HT1080 (cell line): ENCODE data around the genes AKR7A2 and CAPZB.

DNA sequence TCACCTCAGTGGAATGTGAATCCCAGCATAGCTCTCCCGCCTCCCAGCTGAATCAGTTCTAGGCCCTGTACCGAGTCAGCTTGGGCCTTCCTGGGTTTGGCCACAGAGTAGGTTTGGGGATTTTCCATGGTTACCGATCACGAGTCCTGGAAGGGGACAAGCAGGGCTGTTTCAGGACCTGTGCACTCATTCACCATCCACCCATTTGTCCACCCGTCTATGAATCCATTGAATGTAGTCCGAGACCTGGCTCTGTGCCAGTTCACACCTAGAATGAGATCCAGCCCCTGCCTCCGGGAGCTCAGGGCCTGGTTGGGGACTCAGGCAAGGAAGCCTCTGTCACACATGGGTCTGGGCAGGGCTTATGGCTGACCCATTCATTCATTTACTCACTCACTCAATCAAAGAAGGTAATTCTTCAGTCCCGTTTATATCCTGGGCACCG is 94.2 kb downstream of the ARHGEF10L start:
RAMPAGE:
- cytosol, long total RNA = no peak
- long total RNA = no peak
- nucleus, long total RNA = no peak

RAMPAGE:
- cytosol, long total RNA = no peak
- long total RNA = no peak
- nucleus, long total RNA = no peak
Observed at GRCh38 chr1:18481788-18482287, 1.1 kb downstream of the KLHDC7A start.

DNA sequence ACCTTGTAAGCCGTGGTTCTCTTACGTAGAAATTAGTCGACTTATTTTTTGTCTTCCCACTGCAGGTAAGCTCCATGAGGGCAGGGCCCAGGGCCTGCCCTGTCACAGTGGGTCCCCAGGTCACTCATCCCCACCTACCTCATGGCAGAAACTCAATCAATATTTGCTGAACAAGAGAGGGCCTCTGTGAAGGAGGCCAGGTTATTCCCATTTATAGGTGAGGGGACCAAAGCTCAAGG is 58.4 kb upstream of the PAX7 start:
RAMPAGE:
- cytosol, long total RNA = no peak
- long total RNA = no peak
- nucleus, long total RNA = no peak

RAMPAGE:
- cytosol, long total RNA = no peak
- long total RNA = no peak
- nucleus, long total RNA = no peak
Observed at GRCh38 chr1:18914847-18915331, 12.5 kb upstream of the ALDH4A1 start.

RAMPAGE:
- cytosol, long total RNA = no peak
- long total RNA = no peak
- nucleus, long total RNA = no peak
Observed at GRCh38 chr1:18935670-18936371, 20.7 kb downstream of the IFFO2 start.

RAMPAGE:
- cytosol, long total RNA = no peak
- long total RNA = no peak
- nucleus, long total RNA = no peak
Observed at GRCh38 chr1:18962057-18962554, 5.6 kb upstream of the IFFO2 start.

DNA sequence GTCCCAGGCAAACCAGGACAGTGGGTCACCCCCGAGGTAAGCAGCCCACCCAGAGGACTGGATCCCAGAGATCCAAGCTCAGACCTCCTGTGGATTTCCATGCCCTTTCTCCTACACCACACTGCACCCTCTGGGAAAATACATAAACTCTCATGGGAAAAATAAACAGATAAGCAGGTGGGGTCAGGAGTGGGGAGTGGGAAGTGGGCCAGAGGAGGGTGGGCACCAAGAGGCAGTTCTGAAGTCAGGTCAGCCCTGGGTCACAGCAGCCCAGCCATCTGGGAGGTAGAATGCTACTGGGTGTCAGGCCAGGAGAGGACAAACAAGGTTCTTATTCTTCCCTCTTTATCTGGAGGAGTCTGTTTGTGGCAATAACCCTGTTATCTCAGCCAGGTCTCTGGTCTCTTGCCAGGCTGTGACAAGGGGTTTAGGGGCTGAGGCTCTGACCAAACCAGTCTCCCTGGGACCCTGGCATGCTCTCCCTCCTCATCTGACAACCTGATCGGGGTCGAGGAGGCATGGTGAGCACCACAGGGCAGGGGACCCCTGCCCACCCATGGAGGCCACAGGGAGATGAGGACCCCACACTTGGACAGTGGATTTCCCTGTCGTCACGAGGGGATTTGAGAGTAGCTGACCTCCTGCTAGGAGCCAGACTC is 51.1 kb upstream of the IFFO2 start:
RAMPAGE:
- cytosol, long total RNA = no peak
- long total RNA = no peak
- nucleus, long total RNA = no peak

DNA sequence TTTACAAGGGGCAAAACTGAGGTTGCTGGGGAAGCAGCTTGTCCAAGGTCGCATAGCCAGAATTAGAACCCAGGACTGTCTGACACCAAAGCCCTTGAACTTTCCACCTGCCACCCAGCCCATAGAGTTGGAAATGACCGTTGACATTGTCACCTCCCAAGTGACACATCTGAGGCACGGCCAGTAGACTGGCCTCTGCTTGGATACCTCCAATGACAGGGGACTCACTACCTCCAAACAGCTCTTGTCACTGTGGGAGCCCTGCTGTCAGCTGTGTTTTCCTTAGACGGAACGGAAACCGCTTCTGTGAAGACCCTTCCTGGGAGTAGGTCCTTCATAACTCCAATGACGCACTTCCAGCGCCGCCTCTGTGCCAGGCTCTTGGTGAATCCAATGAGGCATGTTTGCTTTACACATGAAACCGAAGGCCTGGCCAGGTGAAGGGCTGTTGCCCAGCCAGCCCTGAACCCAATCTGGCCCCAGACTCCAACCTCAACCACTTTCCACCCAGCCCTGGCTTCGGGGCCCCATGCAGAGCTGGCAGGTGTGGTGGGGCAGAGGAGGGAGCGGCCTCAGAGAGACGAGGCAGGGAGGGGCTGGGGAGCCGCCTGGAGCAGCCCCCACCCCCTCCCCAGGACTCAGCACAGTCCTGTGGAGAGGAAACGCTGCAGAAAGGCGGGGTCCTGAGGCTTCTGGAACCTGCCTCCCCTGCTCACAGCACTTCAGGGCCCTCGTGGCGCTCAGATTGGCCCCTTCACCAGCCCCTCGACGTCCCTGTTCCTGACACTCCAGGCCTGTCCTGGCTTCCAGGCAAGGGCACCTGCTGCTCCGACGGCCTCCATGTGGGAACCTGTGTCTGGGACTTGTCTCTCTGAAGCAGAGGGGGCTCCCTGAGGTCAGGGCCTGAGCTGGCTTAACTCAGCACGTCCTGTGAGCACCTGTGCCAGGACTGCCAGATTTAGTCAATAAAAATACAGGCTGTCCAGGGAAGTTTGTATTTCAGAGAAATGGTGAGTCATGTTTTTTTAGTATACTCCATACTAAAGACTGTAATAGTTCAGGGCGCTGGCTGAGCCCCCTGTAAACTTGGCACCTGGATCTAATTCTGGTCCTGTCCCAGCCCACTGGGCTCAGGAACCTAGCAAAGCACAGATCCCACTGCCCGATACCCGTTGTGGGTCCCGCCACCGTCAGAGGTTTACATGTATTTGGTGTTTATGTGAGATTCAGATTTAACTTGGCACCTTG is 109.5 kb upstream of the IFFO2 start:
RAMPAGE:
- cytosol, long total RNA = no peak
- long total RNA = no peak
- nucleus, long total RNA = no peak

GRCh38 chr1:19071799-19072529 is 115.5 kb upstream of the IFFO2 start:
RAMPAGE:
- cytosol, long total RNA = no peak
- long total RNA = no peak
- nucleus, long total RNA = no peak

DNA sequence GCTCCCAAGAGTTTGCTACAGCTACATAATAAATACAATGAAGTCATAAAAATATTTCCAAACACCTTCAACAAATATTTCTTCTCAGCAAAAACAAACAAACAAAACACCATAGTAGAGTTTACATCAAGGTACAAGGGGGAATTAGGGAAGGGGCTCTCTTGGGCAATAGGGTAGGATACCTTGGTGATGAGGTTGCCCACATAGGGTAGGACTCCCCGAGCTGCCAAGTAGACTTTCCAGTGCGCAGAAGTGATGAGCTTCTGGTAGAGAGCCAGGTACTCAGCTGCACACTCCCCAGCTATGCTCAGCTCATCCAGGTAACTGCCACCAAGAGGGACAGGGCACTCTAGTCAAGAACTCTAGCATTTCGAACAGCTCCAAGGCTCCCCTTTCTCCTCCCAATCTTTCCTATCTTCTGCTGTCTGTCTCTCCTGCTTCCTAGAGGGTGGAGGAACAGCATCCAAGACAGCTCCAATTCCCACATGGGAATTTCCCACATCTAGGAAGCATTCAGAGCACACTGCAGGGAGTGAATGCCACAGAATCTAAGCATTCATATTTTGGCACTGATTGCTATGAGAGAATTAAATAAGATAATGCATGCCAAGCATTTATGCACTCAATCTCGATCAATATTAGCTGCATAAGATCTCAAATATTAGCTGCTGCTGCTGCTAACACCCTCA is 105.1 kb downstream of the UBR4 start:
RAMPAGE:
- cytosol, long total RNA = no peak
- long total RNA = no peak
- nucleus, long total RNA = no peak

DNA sequence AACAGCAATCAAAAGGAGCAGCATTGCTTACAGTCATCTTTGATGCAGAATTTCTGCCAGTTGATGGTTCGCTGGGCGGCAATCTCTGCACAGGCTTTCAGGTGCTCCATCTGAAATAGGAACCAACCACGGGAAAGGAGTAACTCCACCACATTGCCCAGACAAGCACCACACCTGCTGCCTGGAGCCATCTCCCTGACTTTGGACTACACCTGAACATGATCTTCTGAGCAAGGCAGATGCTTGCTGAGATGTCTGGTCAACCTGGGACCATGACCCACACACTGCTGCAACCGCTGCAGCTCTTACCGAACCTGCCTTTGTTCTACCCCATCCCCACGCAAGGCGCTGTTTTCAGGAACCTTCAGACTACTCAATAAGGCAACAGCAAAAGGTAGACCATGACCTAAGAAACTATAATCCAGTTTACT is 88.1 kb downstream of the UBR4 start:
RAMPAGE:
- cytosol, long total RNA = no peak
- long total RNA = no peak
- nucleus, long total RNA = no peak

GRCh38 chr1:19285244-19285472 is 3.4 kb downstream of the AKR7A3 start:
RAMPAGE:
- cytosol, long total RNA = no peak
- long total RNA = no peak
- nucleus, long total RNA = no peak

DNA sequence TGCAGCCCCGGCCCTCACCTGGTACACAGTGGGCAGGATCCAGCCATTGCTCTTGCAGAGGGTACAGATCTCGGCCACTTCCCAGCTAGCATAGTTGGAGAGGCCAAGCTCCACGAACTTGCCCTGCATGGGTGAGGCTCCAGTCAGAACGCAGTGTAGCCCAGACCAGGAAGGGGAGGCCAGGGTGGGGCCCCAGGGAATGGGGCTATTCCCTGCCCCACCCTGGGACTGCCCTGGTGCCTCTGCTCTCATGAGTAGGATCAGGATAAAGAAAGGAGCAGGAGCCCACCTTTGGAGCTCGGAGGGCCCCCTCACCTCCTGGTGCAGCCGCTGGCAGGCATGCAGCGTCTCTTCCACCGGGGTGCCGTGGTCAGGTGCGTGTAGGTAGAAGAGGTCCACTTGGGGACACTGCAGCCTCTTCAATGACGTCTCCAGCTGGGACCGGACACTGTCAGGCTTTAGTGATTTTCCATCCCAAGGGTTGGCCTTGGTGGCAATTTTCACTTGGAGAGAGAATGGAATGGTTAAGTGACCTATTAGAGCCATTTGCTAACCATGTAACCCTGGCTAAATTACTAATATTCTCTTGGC is 3.7 kb downstream of the AKR7A2 start:
RAMPAGE:
- cytosol, long total RNA = no peak
- long total RNA = no peak
- nucleus, long total RNA = no peak

RAMPAGE:
- cytosol, long total RNA = no peak
- long total RNA = no peak
- nucleus, long total RNA = no peak
Observed at GRCh38 chr1:19311554-19312604, at the start of gene AKR7A2. Gene AKR7A2, minus strand, starts transcription at chr1:19312144.

DNA sequence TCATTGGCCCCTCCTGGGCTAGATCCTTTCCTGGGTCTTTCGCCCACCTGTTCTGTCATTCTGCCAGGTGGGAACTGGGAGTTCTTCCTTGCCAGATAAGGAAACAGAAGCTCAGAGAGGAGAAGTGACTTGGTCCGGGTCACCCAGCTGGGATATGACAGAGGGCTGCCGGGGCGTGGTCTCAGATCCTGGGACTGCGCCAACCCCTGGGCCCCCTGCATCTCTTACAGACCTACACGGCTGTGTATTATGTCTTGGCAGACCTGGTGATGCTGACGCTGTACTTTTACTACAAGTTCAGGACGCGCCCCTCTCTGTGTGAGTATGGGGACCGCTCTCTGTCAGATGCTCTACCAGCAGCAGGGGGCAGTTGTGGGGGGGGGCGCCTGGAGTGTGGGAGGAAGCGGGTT is 13.1 kb downstream of the SLC66A1 start:
RAMPAGE:
- cytosol, long total RNA = no peak
- long total RNA = no peak
- nucleus, long total RNA = no peak

GRCh38 chr1:19363367-19364371 is 51.5 kb downstream of the SLC66A1 start:
RAMPAGE:
- cytosol, long total RNA = no peak
- long total RNA = no peak
- nucleus, long total RNA = no peak

DNA sequence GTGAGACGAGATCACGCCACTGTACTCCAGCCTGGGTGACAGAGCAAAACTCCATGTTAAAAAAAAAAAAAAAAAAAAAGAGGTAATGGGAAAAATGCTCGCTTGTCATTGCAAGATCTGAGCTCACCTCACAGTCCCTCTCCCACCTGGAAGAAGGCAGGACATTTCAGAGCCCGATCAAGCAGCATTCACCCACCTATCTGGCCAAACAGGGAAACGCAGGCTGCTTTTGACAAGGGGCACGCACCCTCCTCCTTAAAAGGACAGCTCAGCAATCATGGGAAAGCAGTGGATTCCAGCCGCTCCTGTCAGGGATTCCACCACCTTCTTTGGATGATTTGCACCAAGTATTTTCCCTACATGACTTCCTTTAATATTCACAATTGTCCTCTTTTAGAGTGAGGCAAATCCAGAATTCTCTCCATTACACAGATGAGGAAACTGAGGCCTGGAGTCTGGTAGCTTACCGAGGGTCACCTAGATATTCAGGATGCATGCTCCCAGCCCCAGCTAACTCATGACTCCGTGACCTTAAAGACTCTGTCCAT is 80.8 kb downstream of the CAPZB start:
RAMPAGE:
- cytosol, long total RNA = no peak
- long total RNA = no peak
- nucleus, long total RNA = no peak

RAMPAGE:
- cytosol, long total RNA = no peak
- long total RNA = no peak
- nucleus, long total RNA = no peak
Observed at GRCh38 chr1:19405514-19406431, 79.6 kb downstream of the CAPZB start.

GRCh38 chr1:19453436-19454287 is 31.7 kb downstream of the CAPZB start:
RAMPAGE:
- cytosol, long total RNA = no peak
- long total RNA = no peak
- nucleus, long total RNA = no peak

DNA sequence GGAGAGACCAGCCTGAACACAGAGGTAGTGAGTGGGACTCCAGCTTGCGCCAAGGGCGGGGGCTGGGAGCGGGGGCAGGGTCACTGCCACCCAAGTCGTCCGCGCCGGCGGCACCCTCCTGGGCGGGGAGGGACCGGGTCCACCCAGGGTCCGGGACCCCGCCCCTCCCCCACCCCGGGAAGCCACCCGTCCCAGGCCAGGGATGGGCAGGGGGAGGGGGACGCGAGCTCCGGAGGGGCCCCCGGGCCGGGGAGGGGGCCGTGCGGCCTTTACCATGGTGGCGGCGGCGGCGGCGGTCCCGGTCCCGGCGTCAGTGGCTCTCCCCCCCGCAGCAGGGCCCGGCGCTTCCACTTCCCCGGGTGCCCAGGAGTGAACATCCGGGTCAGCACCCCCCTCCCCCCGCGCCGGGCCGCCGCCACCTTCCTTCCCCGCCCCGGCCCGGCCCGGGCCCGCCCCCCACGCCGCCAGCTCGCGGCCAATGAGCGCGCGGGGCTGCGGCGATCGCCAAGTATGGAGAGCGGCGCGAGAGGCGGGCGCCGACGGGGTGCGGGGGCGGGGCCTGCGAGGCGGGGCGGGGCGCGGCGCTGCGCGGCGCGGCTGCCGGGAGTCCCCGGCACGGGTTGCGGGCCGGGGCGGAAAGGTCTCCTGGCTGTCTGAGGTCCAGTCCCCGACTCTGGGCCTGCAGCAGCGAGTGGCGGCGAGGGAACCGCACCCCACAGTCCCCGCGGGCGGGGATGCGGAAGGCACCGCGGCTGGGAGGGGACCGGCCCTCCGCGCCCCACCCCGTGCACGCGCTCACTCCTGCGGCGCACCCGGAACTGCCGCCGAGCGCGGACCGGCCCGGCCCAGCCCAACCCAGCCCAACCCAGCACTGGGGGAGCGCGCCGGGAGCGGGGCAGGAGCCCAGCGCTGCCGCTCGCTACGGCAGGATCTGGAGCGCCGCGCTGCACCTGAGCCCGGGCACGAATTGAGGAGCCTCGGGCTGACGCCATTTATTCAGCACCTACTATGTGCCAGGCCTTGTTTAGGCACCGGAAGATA is at the start of gene CAPZB:
CAPZB (minus strand) TSS at position 377 of the 1,041 bp plus-strand sequence.
RAMPAGE:
- cytosol, long total RNA = no peak
- long total RNA = start-site peak on the minus strand centred at position 318 of the sequence, 25 bp wide, 109 reads
- nucleus, long total RNA = no peak